Ovary (tissue), 7 donors: Measurements from ENCODE around the gene SAMD13.

GRCh38 chr1:77940836-77941716 is 37.8 kb downstream of the FUBP1 start:
- PRO-cap, 7 experiments, result no peak in any of the 7 experiments
- RAMPAGE, long total RNA, 2 experiments, result no peak in any of the 2 experiments

GRCh38 chr1:77945883-77947030 is 32.6 kb downstream of the FUBP1 start:
- PRO-cap, 7 experiments, result no peak in any of the 7 experiments
- RAMPAGE, long total RNA, 2 experiments, result no peak in any of the 2 experiments

DNA sequence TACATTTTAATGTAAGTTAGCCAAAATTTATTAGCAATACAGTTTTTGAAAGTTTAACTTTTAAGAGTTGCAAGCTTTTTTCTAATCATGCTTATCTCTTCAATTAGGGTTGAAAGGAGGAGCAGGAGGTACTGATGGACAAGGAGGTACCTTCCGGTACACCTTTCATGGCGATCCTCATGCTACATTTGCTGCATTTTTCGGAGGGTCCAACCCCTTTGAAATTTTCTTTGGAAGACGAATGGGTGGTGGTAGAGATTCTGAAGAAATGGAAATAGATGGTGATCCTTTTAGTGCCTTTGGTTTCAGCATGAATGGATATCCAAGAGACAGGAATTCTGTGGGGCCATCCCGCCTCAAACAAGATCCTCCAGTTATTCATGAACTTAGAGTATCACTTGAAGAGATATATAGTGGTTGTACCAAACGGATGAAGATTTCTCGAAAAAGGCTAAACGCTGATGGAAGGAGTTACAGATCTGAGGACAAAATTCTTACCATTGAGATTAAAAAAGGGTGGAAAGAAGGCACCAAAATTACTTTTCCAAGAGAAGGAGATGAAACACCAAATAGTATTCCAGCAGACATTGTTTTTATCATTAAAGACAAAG is 8.3 kb downstream of the DNAJB4 start:
- PRO-cap, 7 experiments, result no peak in any of the 7 experiments
- RAMPAGE, long total RNA, 2 experiments, result no peak in any of the 2 experiments

DNA sequence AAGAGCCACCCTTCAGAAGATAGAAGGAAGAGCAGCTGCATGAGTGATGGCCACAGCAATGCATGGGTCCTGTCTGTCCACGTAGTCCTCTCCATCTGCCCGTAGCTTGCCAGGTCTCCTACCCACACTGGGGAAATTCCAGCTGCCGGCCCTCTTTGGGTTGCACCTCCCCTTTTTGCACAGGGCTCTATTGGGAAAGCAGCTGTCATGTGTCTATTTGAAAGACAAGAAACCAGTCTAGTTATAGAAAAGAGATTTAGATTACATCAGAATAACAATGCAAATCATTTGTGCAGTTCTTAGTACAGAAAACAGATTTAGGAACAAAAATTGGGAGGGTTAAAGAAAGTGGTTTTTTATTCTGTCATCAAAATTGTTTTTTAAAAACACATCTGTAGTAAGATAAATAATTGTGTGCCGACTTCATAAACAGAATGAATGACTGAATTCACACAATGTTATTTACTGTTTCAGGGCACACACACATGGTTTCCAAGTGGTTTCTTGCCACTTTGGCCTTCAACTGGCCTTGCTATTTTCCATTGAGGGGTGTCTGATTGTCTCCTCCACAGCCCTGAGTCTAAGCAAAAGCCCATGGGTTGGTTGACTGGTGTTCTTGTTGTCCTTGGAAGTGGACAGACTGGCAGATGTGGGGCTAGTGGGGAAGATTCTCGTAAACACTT is 204.6 kb downstream of the GIPC2 start:
- PRO-cap, 7 experiments, result no peak in any of the 7 experiments
- RAMPAGE, long total RNA, 2 experiments, result no peak in any of the 2 experiments

- PRO-cap, 7 experiments, result no peak in any of the 7 experiments
- RAMPAGE, long total RNA, 2 experiments, result no peak in any of the 2 experiments
These were observed 181.8 kb upstream of the ADGRL4 start for GRCh38 chr1:79188143-79188881.

GRCh38 chr1:79520054-79520253 is 513.4 kb upstream of the ADGRL4 start:
- PRO-cap, 7 experiments, result no peak in any of the 7 experiments
- RAMPAGE, long total RNA, 2 experiments, result no peak in any of the 2 experiments

GRCh38 chr1:81245448-81246034 is 555.2 kb upstream of the ADGRL2 start:
- PRO-cap, 7 experiments, result no peak in any of the 7 experiments
- RAMPAGE, long total RNA, 2 experiments, result no peak in any of the 2 experiments

DNA sequence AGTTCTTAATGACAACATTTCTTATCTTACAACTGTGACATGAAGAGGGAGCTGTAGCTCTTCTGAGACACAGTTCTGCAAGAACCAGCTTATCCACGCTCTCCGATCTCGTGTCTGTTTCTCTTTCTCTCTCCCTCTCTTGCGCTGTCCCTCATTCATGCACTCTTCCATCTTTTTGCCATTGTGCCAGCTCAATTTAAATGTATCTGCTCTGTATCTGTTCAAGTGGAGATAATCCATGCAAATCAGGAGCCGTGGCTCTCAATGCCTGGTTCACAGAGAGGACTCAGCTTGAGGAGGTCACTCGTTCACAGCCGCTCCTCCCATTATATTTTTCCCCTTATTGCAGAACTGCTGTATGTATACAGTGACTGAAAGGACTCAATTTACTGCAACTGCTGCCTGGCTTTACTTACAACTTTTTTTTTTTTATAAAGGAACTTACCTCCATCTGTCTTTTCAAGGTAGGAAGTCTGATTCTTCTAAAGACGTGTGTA is 494.6 kb upstream of the ADGRL2 start:
- PRO-cap, 7 experiments, result no peak in any of the 7 experiments
- RAMPAGE, long total RNA, 2 experiments, result start-site peak on the plus strand in 2 of 2 experiments, centred at positions 111 to 354 of the sequence, 19 to 53 reads per replicate

GRCh38 chr1:82848077-82848623 is 1047.4 kb downstream of the ADGRL2 start:
- PRO-cap, 7 experiments, result no peak in any of the 7 experiments
- RAMPAGE, long total RNA, 2 experiments, result no peak in any of the 2 experiments

DNA sequence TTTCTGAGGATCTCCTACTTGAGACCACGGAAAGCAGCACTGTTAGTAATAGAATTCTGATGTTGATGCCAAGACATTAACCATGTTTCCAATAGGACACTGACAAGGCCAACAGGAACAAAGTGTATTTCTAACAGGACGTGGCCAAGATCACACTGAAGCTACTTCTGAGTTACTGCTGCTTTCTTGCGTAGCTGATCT is 848.4 kb downstream of the TTLL7 start:
- PRO-cap, 7 experiments, result no peak in any of the 7 experiments
- RAMPAGE, long total RNA, 2 experiments, result no peak in any of the 2 experiments

GRCh38 chr1:83692418-83692967 is 306.4 kb downstream of the TTLL7 start:
- PRO-cap, 7 experiments, result no peak in any of the 7 experiments
- RAMPAGE, long total RNA, 2 experiments, result no peak in any of the 2 experiments

DNA sequence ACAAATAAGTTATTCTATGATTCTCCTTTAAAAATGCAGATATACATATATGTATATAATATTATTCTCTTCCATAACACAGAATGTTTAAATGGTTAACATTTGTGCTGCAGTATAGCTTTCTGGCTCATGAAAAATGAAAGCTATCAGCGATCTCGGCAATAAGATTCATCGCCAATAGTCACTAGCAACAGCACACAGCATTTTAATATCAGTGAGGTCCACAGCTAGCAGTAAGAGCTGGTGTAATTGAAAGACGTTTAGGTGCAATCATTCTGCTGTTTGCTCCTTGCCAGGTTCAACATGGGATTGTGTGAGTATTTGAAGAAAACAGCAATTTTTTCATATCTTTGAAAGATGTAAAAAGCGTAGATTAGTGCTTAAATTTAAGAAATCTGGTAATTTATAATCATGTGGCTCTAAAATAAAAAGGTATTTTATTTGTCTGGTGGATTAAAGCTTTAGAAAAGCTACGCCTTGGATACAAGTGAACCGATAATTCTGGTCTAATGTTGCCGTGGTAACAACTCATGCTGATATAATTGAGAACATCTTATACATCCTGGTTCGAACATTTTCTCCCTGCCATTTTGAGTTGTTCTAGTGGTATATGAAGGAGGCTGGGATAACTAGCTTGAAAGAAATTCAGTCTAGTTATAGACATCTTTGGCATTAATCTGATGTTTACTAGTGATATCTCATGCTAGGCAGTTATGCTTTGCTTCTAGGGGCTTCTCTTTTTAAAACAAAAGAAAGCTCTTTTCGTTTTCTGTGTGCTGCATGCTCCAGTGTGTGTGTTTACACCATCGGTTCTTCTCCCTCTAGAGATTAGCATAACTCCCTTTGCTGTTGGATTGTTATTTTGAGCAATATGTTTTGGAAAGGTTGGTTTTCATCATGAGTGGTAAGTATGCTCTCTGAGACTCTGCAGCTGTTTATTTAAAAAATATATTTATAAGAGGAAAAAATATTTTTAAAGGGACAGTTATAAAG is 20.3 kb downstream of the PRKACB start:
- PRO-cap, 7 experiments, result no peak in any of the 7 experiments
- RAMPAGE, long total RNA, 2 experiments, result no peak in any of the 2 experiments

DNA sequence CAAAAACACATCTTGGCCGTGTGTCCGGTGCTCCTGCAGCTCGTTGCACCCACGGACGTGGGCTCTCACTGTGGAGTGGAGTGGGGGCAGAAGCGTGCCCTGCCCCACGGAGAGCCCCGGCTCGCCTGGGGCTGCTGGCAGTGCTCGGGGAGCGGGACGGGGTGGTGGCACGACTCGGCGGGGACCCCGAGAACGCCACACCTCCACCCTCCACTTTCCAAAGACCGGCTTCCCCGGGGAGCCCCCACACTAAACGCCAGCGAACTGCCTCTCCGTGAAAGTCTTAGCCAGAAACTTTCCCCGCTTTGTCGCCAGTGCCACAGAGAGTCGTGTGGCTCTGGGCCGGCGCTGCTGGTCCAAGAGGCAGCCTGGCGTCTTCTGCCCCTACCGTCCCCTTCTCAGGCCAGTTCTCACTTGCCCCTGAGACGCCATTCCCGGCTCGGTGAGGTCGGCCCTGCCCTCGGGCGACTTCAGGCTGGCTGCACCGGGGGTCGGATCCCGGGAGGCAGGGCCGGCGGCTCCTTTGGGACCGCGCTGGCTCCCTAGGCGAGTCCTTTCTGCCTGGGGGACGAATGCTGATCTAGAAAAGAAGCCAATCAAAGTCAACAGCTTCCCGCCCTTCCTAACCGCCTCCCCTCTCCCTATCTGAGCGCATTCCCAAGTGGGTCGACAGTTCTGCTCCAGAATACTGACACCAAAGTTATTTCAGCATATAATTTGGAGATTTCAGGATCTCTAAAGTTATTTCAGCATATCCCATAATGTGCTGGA is 2.6 kb upstream of the SAMD13 start:
- PRO-cap, 7 experiments, result peak in 2 of 7 experiments; most common plus-strand start position 109 of the sequence (in 1)
- RAMPAGE, long total RNA, 2 experiments, result no peak in any of the 2 experiments

- PRO-cap, 7 experiments, result no peak in any of the 7 experiments
- RAMPAGE, long total RNA, 2 experiments, result no peak in any of the 2 experiments
These were observed 1.7 kb upstream of the SAMD13 start for GRCh38 chr1:84299739-84300229.

GRCh38 chr1:84300898-84301827 is at the start of gene SAMD13:
Gene SAMD13 (plus strand): TSS chr1:84301708.
- PRO-cap, 7 experiments, result no peak in any of the 7 experiments
- RAMPAGE, long total RNA, 2 experiments, result no peak in any of the 2 experiments

DNA sequence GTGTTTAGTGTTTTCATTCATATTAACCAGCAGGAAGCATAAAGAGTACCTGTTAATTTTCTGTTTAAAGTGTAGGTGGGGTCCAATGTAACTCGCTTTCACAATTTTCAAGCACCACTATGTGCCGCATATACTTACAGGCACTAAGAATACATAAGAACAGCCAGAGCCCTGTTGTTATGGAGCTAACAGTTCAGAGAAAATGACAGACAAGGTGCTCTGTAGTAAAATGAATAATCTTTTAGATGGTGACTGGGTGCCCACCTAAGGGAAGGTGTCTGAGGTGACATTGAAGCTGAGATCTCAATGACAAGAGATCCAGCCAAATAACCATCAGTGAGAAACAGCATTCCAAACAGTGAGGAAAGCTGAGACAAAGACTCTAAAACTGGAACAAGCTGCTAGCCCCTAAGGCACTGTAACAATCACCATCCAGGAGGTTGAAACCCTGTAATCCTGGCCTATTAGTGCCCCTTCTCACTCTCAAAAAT is 2.5 kb upstream of the SPATA1 start:
- PRO-cap, 7 experiments, result no peak in any of the 7 experiments
- RAMPAGE, long total RNA, 2 experiments, result no peak in any of the 2 experiments

GRCh38 chr1:84583242-84583581 is 9.0 kb upstream of the CTBS start:
- PRO-cap, 7 experiments, result no peak in any of the 7 experiments
- RAMPAGE, long total RNA, 2 experiments, result no peak in any of the 2 experiments

DNA sequence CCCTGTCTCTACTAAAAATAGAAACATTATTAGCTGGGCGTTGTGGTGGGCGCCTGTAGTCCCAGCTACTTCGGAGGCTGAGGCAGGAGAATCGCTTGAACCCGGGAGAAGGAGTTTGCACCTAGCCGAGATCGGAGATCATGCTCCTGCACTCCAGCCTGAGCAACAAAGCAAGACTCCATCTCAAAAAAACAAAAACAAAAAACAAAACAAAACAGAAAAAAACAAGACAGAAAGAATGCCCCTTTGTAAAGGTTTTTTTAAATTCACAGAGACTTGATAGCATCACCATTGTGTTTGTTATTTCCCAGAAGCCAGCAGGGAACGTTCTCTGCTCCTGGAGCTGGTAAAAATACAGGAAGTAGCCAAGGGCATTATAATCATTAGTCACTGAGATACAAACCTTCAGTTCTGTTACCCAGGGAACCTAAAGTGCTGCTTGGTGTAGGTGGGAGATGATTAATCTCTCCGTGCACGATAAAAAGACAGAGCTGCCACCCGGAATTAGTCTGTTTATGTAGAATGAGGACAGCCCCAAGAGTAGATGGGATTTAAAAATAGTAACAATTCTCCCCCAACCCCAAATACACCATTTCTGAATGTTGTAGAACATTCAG is 45.0 kb upstream of the CTBS start:
- PRO-cap, 7 experiments, result peak in 4 of 7 experiments; most common plus-strand start position 408 of the sequence (in 3); most common minus-strand start position 177 of the sequence (in 1)
- RAMPAGE, long total RNA, 2 experiments, result no peak in any of the 2 experiments

GRCh38 chr1:84633099-84633507 is 57.2 kb downstream of the SSX2IP start:
- PRO-cap, 7 experiments, result no peak in any of the 7 experiments
- RAMPAGE, long total RNA, 2 experiments, result no peak in any of the 2 experiments

DNA sequence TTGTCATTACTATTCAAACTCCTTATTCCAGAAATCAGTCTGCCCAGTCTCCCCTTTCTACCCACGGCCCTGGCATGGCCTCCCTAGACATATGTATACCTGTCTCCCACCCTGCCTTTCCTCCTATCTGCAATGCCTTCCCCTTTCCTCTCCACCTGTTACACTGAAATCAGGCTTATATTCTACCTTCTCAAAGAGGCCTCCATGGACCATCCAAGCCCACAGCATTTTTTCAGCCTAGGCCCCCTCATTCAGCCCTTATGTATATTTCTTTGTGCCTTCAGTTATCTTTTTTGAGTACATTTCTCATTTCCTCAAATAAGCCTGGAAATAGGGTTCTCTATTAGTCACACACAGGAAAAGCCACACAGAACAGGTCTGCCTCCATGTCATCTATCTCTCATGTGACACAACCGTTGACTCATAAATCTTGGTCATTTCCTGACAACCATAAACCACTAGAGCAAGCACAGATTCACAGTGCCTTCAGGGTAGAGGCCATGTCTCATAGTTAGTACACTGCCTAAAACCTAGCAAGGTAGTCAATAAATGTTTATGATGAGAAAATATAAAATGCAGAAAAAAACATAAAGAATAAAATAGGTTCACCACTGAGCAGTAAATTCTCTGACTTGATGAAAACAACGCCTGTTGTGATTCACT is 38.7 kb downstream of the LPAR3 start:
- PRO-cap, 7 experiments, result no peak in any of the 7 experiments
- RAMPAGE, long total RNA, 2 experiments, result no peak in any of the 2 experiments